Measurements from ENCODE around the gene PRDM10.

DNA sequence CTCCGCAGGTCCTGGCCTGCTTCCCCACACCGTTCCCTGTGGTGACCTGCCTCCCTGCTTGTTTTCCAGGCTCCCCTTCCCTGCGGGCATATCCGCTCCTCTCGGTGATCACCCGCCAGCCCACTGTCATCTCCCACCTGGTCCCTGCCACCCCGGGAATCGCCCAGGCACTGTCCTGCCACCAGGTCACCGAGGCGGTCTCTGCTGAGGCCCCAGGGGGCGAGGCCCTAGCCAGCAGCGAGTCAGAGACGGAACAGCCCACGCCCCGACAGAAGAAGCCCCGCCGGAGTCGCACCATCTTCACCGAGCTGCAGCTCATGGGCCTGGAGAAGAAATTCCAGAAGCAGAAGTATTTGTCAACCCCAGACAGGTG is 61.0 kb downstream of the BARX2 start:
- RAMPAGE, long total RNA = no peak
- RRBS = no CpG with 5 or more reads among the region's 19 CpGs

DNA sequence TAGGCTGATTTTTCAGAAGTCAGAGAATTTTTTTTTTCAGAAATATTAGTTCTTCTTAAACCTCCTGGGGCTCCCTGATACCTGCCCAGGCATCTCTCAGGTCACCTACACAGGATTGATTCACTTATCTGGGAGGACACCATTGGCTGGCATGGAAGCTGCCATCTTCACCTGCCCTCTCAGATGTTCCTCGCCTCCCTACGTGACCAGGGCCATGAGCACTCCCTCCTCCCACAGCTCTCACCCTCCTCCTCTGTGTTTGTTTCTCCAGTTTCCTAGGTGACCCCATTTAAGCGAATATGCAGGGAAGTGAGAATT is 64.2 kb downstream of the BARX2 start:
- RAMPAGE, long total RNA = no peak
- RRBS = no CpG with 5 or more reads among the region's 3 CpGs

DNA sequence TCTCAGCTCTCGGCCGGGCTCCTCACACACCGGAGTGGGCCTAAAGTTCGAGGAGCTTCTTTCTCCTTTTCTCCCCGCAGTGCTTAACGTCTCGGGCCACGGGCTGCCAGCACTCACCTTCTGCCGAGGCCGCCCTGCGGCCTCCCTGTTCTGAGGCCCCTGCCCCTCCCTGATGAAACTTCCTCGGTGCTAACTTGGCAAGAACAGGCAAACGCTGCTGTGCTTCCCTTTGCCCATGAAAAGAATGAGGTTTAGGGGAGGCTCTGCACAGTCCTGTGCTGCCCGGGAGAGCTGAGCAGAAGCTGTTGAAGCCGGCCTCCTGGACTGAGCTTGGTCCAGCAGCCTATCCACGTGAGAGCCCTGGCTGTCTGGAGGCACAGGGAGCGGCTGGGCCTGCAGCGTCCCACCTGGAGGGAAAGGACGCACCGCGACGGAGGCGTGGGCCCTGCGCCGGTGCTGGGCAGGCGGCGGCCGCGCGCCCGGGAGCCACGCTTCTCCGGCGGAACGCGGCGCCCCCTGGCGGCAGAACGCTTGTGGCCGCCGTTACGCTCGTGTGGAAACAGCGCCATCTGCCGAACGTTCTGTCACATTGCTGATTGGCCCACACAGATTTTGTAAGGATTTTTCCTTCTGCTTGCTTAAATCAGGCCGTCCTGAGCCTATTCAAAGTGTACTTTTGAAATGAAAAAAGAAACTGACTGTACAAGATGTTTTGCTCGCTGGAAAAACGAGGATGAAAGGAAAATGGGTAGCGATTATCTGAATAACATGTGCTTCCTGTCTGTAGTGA is 65.0 kb upstream of the TMEM45B start:
- RAMPAGE, long total RNA = no peak
- RRBS = 93% methylated on average over 2 of the region's 50 CpGs

DNA sequence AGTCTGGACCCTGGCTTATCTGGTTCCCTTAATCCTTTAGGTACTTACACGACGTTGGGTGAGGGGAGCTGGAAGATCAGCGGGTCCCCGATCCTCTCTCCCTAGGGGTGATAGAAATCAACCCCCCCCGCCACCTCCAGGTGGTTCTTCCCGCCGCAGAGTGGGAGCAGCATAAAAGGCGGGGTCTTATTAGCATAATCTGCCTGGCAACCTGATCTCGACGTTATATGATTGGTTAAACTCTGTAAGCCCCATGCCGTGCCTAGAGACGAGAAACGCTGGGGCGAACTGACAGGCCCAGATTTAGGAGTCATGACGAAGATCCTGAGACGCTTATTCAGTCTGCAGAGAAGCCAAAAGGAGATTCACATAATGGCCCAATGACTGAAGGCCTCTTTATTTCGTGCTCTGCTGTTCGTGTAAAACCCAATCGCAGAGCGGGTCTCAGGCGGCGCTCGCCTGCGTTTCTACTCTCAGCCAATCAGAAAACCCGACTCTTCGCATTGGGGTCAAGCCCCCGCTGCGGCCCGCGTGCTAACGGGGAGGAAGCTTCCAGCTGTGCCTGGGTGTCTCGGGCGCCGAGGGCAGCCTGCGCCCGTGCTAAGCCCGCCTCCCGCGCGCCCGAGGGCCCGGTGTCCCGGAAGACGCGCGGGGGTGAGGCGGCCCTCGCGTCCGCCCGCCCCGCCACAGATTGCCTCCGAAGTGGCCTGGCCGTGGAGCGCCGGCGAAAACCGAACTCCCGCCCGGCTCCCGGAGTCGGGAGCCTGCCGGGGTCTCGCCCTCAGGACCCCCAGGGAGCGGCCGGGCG is at the start of gene PRDM10:
Gene PRDM10, minus strand, starts transcription at position 162 of the 808 bp plus-strand sequence.
- RAMPAGE, long total RNA = no peak
- RRBS = 1% methylated on average over 11 of the region's 67 CpGs

DNA sequence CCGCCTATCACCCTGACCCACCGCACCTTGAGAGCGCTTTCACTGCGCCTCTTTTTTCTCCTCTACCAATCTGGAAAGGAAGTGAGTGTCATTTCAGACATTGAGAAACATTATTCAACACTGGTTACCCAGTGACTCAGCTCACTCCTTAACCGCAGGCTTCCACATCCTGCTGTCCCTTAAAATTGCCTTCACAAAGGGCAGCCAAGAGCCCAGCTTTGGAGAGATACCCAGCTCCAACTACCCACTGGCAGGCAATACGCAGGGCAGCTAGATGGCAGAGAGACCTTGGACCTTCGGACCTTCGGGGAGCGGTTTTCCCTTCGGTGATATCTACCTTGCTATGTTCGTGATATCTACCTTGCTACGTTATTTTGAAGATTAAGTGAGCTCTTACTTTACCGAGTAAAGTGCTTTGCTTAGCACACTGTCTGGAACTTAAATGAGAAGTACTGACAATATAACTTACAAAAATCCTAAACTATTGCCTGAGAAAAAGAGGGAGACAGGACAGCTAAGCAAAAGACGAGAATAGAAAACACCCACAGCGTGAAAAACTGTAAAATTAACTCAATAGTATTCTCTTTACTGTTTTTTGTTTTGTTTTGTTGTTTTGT is 955 bp upstream of the PRDM10 start:
- RAMPAGE, long total RNA = no peak
- RRBS = no CpG with 5 or more reads among the region's 15 CpGs

- RAMPAGE, long total RNA = no peak
- RRBS = no CpG with 5 or more reads among the region's 17 CpGs
Observed at GRCh38 chr11:130145926-130146786, 13.4 kb upstream of the ST14 start.

GRCh38 chr11:130171172-130171991 is 11.8 kb downstream of the ST14 start:
- RAMPAGE, long total RNA = no peak
- RRBS = no CpG with 5 or more reads among the region's 8 CpGs

GRCh38 chr11:130183563-130184457 is 24.2 kb downstream of the ST14 start:
- RAMPAGE, long total RNA = no peak
- RRBS = no CpG with 5 or more reads among the region's 13 CpGs

GRCh38 chr11:130400940-130401161 is 27.6 kb downstream of the ADAMTS8 start:
- RAMPAGE, long total RNA = no peak
- RRBS = no CpG with 5 or more reads among the region's 5 CpGs

DNA sequence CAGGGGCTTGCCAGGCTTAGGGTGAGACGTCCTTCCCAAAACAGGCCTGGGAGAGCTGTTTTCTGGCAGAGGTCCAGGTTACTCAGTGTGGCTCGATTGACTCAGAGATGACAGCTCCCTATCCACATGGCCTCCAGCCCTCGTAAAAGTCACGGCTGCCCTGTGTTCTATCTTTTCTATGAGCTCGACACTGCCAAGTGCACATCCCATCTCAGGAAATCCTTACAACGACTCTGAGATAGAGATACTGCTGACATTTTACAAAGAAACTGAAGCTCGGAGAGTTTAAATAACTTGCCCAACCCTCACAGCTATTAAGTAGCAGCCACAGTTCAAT is 20.4 kb downstream of the ADAMTS8 start:
- RAMPAGE, long total RNA = no peak
- RRBS = no CpG with 5 or more reads among the region's 7 CpGs

GRCh38 chr11:130528811-130529251 is 80.4 kb downstream of the ADAMTS15 start:
- RAMPAGE, long total RNA = no peak
- RRBS = no CpG with 5 or more reads among the region's 6 CpGs

DNA sequence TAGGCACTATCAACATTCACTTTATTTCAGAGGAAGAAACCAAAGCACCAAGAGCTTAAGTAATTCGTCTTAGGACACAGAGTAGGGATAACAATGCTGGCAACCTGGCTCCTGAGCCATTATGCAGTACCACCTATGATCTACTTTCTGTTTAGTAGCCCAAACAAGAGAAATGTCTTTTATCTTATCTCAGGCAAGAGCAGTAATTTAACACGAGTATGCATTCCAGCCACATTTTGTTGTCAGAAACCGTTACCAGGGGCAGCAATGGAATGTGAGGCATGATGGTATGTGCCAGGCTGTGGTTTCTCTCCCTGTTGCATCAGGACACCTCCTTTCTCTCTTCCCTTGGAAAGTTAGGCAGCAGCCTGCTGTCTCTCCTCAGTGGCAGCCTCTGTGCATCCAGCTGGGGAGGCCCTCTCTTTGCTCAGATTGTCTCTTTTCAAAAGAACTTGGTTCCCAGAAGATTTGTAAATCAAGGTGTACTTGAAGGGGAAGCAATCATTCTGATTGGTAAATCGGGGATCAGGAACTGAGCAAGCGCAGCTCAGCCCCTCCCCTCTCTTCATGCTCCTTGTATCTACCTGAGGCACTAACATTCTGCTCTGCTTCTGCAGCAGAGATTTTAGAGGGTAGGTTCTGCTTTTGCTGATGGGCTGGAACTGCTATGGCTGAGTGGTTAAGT is 229.1 kb downstream of the ADAMTS15 start:
- RAMPAGE, long total RNA = no peak
- RRBS = no CpG with 5 or more reads among the region's 5 CpGs

DNA sequence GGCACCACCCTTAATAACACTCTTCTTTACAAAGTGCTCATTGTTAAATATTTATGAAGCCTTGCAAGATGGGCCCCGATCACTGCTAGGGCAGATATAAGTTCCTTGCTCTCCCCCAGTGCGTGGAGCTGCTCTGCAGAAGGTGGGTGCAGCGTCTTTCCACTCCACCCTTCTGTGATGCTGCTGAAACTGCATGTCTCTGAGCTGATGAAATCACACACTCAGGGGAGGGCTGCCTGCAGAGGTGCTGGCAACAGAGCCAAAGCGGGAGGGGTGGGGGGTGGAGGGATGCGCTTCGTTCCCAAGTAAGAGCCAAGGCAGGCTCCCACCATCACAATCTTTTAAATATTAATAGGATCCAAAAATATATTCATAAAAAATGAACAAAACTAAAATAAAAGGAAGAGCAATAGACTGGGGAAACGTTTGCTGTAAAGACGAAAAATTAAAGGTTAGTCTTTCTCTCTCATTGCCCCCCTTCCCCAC is 116.5 kb upstream of the NTM start:
- RAMPAGE, long total RNA = no peak
- RRBS = no CpG with 5 or more reads among the region's 8 CpGs

GRCh38 chr11:131911882-131912579 is 541.6 kb downstream of the NTM start:
- RAMPAGE, long total RNA = no peak
- RRBS = no CpG with 5 or more reads among the region's 16 CpGs

GRCh38 chr11:132943998-132944665 is 588.2 kb downstream of the OPCML start:
- RAMPAGE, long total RNA = no peak
- RRBS = 2% methylated on average over 6 of the region's 58 CpGs

DNA sequence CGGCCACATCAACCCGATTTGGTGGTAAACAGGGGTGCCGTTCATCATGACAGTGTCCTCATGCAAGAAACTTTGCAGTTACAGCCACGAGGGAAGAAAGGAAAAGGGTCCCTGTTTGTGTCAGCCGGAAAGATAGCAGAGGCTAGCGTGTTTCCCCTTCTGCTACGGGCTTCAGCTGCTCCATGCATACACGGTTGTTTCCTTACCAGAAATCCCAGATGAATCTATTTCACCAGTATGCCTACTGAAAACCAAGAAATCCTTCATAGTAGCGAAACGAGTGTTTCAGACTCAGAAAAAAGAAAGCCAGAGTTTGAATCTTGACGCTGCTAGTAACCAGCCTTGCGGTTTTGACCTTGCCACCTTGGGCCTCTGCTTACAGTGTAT is 369.7 kb downstream of the OPCML start:
- RAMPAGE, long total RNA = no peak
- RRBS = no CpG with 5 or more reads among the region's 12 CpGs

DNA sequence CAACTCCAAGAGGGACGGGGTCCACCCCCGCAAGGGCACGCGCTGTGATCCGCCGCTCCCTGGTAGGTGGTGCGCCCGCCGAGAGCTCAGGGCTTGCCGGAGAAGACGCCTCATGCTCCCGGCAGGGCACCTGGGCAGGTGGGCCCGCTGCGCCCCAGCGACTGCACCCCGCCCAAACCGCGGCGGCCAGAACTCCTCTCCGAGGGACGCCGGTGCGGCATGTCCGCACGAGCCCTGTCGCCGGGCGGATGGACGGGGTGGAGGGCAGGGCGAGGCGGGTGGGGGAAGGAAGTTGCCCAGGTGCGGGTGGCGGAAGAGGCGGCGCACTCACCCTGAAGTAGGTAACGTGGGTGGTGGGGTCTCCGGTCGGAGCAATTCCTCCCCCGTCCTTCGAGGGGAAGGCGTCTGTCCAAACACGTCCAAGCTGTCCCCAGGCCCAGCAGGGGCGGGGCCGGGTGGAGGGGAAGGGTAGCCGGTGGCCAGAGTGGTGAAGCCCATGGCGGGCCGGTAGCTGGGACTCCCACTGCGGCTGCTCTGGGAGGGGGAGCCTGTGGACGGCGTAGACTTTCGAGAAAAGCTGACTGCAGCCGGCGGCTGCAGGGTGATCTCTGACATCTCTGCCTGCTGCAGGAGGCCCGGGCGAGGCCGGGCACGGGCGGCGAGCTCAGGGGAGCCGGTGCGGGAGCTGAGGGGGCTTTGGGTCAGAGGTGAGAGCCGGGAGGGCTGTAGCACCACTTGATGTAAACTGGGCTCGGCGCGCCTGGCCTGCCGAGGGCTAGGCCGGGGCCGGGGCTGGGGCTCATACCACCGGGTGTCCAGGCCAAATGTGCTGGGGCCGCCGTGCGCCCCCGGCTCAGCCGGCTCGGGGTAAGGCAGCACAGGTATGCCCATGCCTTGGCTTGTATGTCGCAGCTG is 37.1 kb downstream of the IGSF9B start:
- RAMPAGE, long total RNA = no peak
- RRBS = 90% methylated on average over 36 of the region's 76 CpGs

- RAMPAGE, long total RNA = no peak
- RRBS = 61% methylated on average over 4 of the region's 30 CpGs
Observed at GRCh38 chr11:133934451-133935301, 22.1 kb downstream of the IGSF9B start.

DNA sequence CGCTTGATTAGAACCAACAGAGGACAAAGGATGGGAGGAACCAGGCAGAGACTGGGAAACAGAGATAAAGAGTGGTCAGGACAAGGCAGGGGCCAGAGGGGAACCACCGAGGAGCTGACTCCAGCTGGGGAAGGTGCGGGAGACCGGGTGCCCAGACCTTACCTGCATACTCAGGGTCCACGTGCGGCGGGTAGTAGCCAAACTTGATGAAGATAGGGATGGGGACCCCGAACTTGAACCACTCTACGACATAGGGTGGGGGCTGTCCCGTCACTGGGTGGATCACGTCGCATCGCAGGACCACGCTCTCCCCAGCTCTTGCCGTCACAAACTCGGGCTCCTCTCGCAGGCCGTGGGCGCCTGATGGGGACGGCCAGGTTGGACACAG is 10.9 kb downstream of the IGSF9B start:
- RAMPAGE, long total RNA = no peak
- RRBS = no CpG with 5 or more reads among the region's 20 CpGs

- RAMPAGE, long total RNA = no peak
- RRBS = 45% methylated on average over 6 of the region's 26 CpGs
Observed at GRCh38 chr11:134046382-134047135, 22.3 kb upstream of the JAM3 start.